ENCODE measurements around a stretch of chr3.

DNA sequence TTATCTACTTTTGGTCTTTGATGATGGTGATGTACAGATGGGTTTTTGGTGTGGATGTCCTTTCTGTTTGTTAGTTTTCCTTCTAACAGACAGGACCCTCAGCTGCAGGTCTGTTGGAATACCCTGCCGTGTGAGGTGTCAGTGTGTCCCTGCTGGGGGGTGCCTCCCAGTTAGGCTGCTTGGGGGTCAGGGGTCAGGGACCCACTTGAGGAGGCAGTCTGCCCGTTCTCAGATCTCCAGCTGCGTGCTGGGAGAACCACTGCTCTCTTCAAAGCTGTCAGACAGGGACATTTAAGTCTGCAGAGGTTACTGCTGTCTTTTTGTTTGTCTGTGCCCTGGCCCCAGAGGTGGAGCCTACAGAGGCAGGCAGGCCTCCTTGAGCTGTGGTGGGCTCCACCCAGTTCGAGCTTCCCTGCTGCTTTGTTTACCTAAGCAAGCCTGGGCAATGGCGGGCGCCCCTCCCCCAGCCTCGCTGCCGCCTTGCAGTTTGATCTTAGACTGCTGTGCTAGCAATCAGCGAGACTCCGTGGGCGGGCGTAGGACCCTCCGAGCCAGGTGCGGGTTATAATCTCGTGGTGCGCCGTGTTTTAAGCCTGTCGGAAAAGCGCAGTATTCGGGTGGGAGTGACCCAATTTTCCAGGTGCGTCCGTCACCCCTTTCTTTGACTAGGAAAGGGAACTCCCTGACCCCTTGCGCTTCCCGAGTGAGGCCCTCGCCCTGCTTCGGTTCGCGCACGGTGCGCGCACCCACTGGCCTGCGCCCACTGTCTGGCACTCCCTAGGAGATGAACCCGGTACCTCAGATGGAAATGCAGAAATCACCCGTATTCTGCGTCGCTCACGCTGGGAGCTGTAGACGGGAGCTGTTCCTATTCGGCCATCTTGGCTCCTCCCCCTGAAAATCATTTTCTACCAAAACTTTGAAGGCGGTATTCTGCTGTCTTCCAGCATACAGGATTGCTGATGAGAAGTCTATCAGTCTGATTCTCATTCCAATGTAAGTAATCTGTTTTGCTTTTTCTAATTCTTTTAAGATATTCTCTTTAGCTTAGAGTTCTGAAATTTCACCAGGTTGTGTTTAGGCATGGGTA, 40.6 kb upstream of the DNAJC13 start:
- RRBS, result no CpG with 5 or more reads among the region's 40 CpGs

- RRBS, result no CpG with 5 or more reads among the region's 1 CpG
These were observed 2.7 kb downstream of the DNAJC13 start for GRCh38 chr3:132419955-132420429.

DNA sequence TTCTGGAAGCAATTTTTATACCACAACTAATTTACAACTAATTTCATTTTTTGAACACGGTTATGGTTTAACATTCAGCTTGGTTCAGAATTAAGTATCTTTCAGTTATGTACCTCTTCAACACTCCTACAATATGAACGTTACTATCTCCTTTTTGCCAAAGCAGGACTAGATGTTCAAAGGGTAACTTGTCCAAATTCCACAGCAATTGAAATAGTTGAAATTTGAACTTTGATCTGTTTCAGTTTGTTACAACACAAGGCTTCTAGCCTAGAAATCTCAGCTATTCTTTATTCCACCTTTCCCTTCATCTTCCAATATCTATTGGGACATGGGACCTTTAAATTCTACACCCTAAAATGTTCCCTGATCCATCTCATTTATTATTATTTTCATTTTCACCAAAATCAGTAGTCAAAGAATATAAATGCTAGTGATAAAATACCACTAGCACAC, 1.2 kb downstream of the ACAD11 start:
- RRBS, result no CpG with 5 or more reads among the region's 2 CpGs

- RRBS, result no CpG with 5 or more reads among the region's 4 CpGs
These were observed 3.4 kb upstream of the CDV3 start for GRCh38 chr3:133569945-133570662.

- RRBS, result no CpG with 5 or more reads among the region's 18 CpGs
These were observed 499 bp upstream of the CDV3 start for GRCh38 chr3:133572951-133573422.

DNA sequence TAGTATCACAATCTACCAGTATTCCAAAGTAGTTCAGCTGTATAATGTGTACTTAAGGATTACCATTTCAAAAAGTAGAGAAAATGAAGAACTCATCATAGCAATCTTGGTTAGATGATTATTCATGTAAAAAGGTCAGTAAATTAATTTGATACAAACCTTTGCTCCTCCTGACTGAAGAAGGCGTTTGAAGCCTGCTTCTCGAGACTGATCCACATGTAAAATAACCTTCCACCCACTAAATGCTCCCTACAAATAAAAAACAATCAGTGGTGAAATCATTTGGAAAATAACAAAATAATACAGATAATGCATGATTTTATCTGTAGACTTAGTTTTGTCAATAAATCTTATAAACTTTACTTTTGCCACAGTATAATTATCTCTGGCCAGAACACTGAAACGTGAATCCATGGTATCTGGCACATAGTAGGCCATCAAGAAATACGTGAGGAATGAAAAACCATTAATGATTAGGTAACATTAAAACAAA, 35.3 kb downstream of the CDV3 start:
- RRBS, result no CpG with 5 or more reads among the region's 4 CpGs

DNA sequence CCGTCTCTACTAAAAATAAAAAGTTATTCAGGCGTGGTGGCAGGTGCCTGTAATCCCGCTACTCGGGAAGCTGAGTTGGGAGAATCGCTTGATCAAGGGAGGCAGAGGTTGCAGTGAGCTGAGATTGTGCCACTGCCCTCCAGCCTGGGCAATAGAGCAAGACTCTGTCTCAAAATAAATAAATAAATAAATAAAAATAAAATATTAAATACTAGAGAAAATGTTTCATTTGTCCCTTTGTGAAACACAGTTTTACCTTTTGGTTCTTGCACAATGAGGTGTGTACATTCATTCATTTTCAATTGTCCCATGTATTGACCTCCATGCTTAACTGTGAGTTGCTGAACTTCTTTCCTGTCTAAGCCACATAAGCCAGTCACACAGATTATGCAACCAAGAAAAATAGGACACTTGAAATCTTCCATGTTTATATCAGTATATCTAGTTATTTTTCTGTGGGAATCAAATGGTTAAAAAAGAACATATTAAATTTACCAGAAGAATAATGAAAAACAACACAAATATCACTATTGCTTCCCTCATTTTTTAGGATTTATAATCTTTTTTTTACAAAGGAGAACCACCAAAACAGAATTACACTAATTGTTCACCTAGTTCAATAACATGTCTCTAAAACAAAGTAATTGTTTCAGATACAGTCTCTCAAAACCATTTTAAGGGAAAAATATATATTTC, 6.6 kb downstream of the TOPBP1 start:
- RRBS, result no CpG with 5 or more reads among the region's 5 CpGs

DNA sequence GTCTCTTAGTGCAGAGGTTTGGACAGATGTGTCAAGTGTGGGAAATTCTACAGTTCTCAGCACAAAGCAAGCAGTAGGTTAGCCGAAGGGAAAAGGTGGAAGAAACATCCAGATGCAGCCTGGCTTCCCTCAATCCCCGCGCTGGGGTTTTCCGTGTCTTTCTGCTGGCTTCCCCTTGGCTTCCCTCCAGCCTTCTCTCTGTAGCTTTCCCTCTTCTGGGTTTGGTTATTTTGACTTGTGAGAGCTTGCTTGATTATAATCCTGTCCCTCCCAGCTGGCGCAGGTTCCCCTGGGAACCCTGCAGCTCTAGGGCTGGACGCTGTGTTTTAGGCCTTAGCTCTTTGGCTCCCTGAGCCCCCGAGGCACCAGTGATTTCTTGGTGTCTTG, 4.1 kb downstream of the TF start:
- RRBS, result no CpG with 5 or more reads among the region's 7 CpGs

DNA sequence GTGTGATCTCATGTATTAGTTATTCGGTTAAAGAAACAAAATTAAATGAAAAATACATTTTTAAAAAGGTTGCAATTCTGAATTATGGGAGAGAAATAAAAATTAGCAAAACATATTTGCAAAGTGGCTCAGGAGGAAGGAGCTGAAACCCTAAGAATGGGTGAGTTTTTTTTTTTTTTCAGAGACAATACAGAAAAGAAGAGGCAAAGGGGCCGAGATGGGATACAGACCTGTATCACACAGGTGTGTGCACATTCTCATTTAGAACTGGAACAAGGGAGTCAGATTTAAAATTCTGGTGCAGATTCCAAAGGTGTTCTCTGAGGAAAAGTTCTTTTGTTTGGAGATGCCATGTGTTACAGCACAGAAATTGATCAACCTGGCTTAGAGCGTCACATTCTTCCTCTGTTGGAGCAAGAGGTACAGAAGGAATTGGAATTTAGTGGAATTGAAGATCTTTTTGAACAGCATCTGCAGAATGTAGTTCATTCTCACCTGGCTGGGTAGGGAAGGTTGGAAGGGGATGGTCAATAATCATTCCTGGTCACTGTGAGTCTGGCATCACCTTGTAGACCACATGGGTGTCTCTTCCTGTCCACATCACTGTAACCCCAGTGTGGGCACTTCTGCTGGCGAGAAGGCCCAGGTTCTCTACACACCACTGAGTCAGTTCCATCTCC, 28.6 kb downstream of the TF start:
- RRBS, result no CpG with 5 or more reads among the region's 4 CpGs

- RRBS, result 0% methylated on average over 3 of the region's 23 CpGs
These were observed 725 bp downstream of the SRPRB start for GRCh38 chr3:133806152-133806928.

DNA sequence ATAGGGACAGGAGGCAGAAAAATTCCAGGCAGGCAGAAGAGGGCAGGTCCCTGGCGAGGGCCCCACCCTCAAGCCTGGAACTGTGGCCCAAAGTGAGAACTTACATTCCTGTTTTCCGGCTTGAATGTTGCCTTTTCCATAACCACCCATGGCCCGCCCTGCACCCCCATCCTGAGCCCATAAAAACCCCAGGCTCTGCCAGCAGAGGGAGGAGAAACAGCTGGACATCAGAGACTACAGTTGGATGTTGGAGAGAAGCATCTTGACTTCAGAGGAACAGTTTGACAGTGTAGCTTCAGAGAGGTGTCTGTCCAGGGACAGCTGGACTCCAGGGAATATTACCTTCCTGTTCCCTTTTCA, 37.3 kb downstream of the SLCO2A1 start:
- RRBS, result no CpG with 5 or more reads among the region's 3 CpGs

GRCh38 chr3:134214581-134215411, 35.9 kb downstream of the RYK start:
- RRBS, result no CpG with 5 or more reads among the region's 4 CpGs

- RRBS, result no CpG with 5 or more reads among the region's 1 CpG
These were observed 8.0 kb downstream of the RYK start for GRCh38 chr3:134242705-134242965.

- RRBS, result 71% methylated on average over 2 of the region's 11 CpGs
These were observed 47.2 kb downstream of the AMOTL2 start for GRCh38 chr3:134326677-134327834.

GRCh38 chr3:134363817-134364990, 10.0 kb downstream of the AMOTL2 start:
- RRBS, result 35% methylated on average over 21 of the region's 44 CpGs

DNA sequence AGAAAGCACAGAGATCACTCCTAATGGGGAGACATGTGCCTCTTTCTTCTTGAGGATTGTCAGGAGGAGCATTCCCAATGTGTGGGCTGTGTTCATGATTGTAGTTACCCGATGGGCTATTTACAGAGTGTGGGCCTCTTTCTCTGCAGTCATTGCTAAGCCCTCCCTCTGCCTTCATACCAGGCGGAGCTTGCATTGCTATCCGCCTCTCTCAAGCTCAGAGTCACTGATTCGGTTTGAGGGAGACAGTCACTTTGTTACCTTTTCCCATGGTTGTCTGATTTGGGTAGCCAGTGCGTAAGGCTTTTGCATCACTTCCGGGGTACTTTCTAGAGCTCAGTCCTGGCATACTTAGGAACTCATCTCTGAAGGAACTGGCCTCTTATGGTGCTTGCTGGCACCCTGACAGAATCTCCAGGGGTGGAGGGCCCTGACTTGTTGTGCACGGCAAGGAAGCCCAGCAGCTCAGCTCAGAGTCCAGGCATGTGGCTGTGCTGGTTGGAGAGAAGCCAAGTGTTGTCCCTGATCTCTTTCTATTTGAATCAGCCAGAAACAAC, 79.7 kb downstream of the EPHB1 start:
- RRBS, result no CpG with 5 or more reads among the region's 7 CpGs

DNA sequence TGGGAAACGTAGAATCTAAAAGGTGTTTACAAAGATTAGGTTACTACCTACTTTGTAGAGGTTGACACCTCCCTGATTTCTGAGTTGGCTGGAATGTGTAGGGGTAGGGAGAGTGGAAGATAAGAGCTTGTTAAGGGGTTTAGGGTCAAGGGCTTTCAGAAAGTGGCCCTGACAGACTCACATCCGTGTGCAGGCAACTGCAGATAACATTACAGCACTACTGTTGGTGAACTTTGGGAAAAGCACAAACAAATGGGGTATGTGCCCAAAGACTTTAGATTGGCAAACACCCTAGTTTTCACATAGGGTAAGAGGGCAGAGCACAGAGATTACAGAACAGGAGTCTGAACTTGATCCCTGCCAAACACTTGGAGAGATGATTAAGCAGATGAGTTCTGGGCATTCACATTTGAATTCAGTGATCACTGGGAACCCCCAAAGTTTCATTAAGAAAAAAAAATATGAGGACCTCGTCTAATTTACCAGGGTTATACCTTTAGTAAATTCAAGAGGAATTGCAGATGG, 375.7 kb downstream of the EPHB1 start:
- RRBS, result no CpG with 5 or more reads among the region's 3 CpGs

DNA sequence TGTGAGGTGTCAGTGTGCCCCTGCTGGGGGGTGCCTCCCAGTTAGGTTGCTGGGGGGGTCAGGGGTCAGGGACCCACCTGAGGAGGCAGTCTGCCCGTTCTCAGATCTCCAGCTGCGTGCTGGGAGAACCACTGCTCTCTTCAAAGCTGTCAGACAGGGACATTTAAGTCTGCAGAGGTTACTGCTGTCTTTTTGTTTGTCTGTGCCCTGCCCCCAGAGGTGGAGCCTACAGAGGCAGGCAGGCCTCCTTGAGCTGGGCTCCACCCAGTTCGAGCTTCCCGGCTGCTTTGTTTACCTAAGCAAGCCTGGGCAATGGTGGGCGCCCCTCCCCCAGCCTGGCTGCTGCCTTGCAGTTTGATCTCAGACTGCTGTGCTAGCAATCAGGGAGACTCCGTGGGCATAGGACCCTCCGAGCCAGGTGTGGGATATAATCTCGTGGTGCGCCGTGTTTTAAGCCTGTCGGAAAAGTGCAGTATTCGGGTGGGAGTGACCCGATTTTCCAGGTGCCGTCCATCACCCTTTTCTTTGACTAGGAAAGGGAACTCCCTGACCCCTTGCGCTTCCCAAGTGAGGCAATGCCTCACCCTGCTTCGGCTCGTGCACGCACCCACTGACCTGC, 462.5 kb downstream of the EPHB1 start:
- RRBS, result no CpG with 5 or more reads among the region's 18 CpGs

DNA sequence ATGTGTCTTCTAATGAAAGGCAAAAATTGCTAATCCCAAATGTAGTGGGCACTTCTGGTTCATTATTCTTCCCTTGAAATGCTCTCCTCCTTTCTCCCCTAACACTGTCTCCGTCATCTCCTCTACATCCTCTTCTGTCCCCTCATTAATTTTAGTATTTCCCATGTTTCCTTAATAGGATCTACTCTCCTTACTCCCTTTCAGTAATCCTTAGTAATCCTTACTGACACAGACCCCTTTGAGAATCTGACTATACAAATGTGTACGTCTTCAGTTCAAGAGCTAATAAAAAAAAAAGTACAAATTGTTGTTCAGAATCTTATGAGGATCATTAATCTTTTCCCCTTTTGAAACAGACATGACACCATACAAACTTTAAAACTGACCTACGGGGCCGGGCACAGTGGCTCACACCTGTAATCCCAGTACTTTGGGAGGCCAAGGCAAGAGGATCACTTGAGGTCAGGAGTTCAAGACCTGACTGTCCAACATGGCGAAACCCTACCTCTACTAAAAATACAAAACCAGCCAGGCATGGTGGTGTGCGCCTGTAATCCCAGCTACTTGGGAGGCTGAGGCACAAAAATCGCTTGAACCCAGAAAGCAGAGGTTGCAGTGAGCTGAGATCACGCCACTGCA, 23.5 kb downstream of the MSL2 start:
- RRBS, result no CpG with 5 or more reads among the region's 8 CpGs

DNA sequence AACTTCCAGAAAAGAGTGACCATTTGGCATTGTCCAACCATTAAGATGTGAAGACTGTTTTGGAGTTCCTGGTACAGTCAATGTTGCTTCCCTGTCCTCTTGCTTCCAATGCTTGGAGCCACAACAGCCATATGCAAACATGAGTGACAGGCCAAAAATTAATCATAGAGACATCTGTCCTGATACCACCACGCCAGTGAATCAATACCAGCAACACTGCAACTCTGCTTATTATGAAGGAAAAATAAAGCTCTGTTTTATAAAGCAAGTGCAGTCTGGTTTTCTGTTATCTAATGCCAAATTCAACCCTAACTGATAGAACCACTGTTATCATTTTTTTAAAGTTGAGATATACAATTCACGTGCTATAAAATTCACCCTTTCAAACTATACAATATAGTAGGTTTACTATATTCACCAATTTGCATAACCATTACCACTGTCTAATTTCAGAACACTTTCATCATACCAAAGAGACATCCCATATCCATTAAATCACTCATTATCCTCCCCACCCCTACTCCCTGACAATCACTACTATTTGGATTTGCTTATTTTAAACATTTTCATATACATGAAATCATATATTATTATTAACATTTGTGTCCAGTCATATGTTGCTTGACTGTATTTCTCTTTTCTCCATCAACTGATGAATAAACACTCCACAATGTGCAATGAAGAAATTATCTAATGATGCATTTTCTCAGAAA, 76.8 kb downstream of the STAG1 start:
- RRBS, result no CpG with 5 or more reads among the region's 2 CpGs

All from NB4 (cell line).